SK-N-DZ (cell line): Measurements from ENCODE around the genes SLC36A3 and SLC36A1.

GRCh38 chr5:150632343-150633091 lies 7.9 kb upstream of the SYNPO start:
RAMPAGE:
- cytosol, long total RNA: no peak
- nucleus, long total RNA: no peak

DNA sequence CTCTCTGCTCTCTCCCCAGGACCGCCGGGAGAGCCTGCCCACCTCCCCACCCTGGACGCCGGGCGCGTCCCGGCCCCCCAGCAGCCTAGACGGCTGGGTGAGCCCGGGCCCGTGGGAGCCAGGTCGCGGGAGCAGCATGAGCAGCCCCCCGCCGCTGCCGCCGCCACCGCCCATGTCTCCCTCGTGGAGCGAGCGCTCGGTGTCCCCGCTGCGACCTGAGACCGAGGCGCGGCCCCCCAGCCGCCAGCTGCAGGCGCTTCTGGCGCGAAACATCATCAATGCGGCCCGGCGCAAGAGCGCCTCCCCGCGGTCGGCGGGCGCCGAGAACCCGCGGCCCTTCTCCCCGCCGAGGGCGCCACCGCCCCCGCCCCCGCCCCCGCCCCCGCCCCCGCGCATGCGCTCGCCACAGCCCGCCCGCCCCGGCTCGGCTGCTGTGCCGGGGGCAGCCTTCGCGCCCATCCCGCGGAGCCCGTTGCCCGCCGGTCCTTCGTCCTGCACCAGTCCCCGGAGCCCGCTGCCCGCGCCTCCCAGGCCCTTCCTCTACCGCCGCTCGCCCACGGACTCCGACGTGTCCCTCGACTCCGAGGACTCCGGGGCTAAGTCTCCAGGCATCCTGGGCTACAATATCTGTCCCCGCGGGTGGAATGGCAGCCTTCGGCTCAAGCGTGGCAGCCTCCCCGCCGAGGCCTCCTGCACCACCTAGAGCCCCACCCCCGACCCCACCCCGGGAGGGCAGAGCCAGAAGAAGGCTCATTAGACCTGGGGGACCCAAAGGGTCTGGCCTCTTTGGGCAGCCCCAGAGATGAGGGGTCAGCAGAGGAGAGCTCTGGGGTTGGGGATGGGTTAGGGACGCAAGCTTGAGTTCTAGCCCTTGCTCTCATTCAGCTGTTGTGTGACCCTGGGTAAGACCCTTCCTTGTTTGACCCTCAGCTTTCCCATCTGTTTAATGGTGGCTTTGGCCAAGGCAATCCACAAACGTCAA lies 4.4 kb upstream of the MYOZ3 start:
RAMPAGE:
- cytosol, long total RNA: no peak
- nucleus, long total RNA: start-site peak on the plus strand centred at position 506 of the sequence, 175 bp wide, 16 and 6 reads in 2 replicates

DNA sequence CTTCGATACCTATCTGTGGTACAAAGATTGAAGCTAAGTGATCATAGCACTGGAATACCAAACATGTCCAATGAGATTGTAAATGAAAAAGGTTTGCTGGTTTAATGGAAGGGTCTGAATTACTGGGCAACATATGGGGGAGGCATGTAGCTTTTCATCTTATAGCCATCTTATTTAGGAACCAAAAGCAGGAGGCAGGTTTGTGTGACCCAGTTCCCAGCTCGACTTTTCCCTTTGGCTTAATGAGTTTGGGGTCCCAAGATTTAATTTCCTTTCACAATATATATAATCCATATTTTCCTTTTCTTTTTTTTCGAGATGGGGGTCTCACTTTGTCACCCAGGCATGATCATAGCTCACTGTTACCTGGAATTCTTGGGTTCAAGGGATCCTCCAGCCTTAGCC lies 3.2 kb upstream of the RBM22 start:
RAMPAGE:
- cytosol, long total RNA: no peak
- nucleus, long total RNA: no peak

RAMPAGE:
- cytosol, long total RNA: no peak
- nucleus, long total RNA: no peak
Observed at GRCh38 chr5:150782663-150783222, 4.2 kb downstream of the SMIM3 start.

DNA sequence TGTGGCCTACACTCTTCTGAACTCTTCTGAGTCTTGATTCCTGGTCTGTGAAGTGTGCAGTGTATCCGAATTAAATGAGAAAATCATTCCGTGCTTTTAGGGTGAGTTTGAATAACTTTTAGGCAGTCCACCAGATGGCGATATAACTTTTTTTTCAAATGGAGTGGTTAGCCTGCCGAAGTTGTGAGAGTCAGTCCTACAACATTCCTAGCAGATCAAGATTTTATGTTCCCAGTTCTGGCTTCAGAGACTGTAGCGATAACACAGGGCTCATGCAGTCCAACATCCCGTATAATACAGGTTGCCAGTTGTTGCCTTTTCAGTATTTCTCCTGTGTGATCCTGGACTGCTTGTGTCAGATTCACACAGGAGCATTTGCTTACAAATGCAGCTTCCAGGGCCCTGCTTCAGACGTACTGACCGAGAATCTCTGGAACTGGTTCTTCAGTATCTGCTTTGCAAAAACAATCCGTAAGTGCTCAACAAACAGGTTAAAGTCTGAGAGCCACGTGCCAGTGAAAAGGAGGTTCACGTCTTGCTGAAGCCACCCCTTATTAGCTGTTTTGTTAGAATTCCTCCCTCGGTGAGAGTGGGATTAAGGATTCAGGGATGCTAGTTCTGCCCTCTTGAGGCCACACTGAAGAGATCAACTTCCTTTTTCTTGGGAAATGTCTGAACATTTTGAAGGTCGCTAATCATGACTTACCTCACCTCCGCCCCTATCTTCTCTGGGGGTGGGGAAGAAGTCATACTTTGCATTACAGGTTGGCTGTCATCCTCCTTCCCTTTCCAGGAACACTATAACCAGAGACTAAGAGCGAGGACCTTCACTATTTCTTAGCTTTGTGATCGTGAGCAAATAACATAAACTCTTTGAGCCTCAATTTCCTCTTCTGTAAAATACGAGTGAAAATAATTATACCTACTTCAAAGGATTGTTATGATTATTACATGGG lies 22.8 kb downstream of the SMIM3 start:
RAMPAGE:
- cytosol, long total RNA: no peak
- nucleus, long total RNA: no peak

DNA sequence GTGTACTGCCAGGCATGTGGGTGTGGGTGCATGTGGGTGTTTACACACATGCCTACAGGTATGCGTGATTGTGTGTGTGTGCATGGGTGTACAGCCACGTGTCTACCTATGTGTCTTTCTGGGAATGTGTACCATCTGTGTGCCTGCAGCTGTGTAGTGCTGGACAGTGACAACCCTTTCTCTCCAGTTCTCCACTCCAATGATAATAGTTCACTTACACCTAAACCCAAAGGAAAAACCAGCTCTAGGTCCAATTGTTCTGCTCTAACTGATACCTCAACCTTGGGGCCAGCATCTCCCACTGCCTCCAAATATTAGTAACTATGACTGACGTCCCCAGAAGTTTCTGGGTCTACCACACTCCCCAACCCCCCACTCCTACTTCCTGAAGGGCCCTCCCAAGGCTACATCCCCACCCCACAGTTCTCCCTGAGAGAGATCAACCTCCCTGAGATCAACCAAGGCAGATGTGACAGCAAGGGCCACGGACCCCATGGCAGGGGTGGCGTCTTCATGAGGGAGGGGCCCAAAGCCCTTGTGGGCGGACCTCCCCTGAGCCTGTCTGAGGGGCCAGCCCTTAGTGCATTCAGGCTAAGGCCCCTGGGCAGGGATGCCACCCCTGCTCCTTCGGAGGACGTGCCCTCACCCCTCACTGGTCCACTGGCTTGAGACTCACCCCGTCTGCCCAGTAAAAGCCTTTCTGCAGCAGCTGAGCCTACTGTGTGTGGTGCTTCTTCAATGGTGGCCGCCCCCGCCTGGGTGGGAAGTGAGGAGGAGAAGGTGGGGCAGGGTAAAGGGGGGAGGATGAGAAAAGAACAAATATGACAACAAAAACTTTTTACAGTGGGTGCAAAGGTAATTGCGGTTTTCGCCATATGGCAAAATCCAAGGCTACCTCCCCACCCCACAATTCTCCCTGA lies 8.2 kb downstream of the GPX3 start:
RAMPAGE:
- cytosol, long total RNA: no peak
- nucleus, long total RNA: no peak

RAMPAGE:
- cytosol, long total RNA: no peak
- nucleus, long total RNA: no peak
Observed at GRCh38 chr5:151214597-151215009, 9.3 kb downstream of the CCDC69 start.

GRCh38 chr5:151221937-151222488 lies 1.9 kb downstream of the CCDC69 start:
RAMPAGE:
- cytosol, long total RNA: no peak
- nucleus, long total RNA: no peak

GRCh38 chr5:151303584-151304078 lies at the start of gene SLC36A3:
TSS of gene SLC36A3 (minus strand) at chr5:151303766.
RAMPAGE:
- cytosol, long total RNA: no peak
- nucleus, long total RNA: no peak

GRCh38 chr5:151447144-151447978 lies at the start of gene SLC36A1:
TSS of gene SLC36A1 (plus strand) at chr5:151447603.
RAMPAGE:
- cytosol, long total RNA: no peak
- nucleus, long total RNA: start-site peak on the plus strand at chr5:151447584-151447627, 128 and 64 reads in 2 replicates

RAMPAGE:
- cytosol, long total RNA: no peak
- nucleus, long total RNA: no peak
Observed at GRCh38 chr5:151671754-151672561, 14.8 kb downstream of the SPARC start.

RAMPAGE:
- cytosol, long total RNA: no peak
- nucleus, long total RNA: no peak
Observed at GRCh38 chr5:151693894-151694490, 7.3 kb upstream of the SPARC start.

RAMPAGE:
- cytosol, long total RNA: no peak
- nucleus, long total RNA: no peak
Observed at GRCh38 chr5:152689249-152689805, 284.2 kb upstream of the NMUR2 start.

RAMPAGE:
- cytosol, long total RNA: no peak
- nucleus, long total RNA: no peak
Observed at GRCh38 chr5:154028053-154028547, 10.6 kb downstream of the FAM114A2 start.

RAMPAGE:
- cytosol, long total RNA: no peak
- nucleus, long total RNA: no peak
Observed at GRCh38 chr5:154192928-154193596, 2.5 kb downstream of the GALNT10 start.

RAMPAGE:
- cytosol, long total RNA: no peak
- nucleus, long total RNA: no peak
Observed at GRCh38 chr5:154202526-154203407, 12.2 kb downstream of the GALNT10 start.

DNA sequence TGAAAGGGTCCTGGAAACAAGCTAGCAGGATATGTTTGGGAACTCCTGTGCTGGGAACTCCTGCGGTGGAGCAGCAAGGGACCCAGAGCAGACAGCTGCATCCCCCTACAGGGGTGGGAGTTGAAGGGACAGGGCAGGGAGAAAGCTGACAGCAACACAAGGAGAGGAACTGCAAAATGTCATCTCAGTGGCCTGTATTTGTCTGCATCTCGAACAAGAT lies 47.7 kb upstream of the SAP30L start:
RAMPAGE:
- cytosol, long total RNA: no peak
- nucleus, long total RNA: no peak

GRCh38 chr5:154793814-154794396 lies 38.7 kb downstream of the LARP1 start:
RAMPAGE:
- cytosol, long total RNA: no peak
- nucleus, long total RNA: no peak

GRCh38 chr5:154801840-154802941 lies 47.0 kb downstream of the LARP1 start:
RAMPAGE:
- cytosol, long total RNA: no peak
- nucleus, long total RNA: no peak

DNA sequence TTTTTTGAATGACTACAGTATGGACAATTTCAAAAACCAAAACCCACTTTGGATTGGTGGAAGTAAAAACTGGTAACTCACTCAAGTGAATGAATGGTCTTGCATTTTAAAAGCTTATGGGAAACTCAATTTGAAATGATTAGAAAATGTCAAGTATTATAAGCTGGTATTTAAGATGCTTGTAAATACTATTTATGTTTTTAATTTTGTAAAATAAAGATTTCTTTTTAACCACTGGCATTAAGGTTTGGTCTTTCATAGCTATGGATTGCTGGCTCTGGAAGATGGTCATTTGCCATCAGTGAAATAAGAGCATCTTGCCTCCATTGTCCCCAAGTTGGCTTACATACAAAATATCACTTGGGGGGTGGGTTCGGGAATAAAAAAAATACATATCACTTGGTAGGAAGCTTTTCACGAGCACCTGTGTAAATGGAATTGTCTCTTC lies 18.1 kb downstream of the CNOT8 start:
RAMPAGE:
- cytosol, long total RNA: no peak
- nucleus, long total RNA: no peak